Aortic smooth muscle cell (primary cell): ENCODE measurements around a stretch of chr2.

DNA sequence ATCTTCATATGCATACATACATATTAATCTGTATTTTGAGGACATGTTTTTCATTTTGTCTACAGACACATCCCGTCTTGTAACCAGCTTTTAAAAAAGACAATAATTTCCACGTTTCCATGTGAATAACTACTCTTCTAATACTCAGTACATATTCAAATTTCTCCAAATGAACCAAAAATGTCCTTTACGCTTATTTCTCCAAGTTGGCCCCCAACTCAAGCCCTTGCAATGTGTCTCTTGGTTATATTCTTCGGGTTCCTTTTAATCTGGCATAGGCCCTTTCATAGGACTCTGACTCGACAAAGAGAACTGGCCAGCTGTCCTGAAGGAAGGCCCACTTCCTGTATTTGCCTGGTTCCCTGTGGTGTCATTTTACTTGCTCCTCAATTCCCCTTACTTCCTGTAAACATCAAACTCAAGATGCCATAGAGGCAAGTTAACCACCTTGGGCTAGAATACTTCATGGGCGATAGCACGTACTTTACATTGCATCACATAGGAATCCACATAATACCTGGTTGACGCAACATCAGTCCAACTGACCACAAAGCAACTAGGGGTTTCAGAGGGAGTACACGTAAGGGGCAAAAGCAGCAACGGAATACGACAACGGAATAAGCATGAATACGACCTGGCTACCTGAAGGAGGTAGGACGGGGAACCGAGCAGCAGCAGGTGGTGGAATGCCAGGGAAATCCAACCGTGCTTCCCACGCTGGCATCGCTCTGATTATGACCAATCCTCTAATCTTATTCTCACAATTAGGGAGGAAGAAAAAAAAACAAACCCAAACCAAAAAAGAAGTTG lies 938 bp upstream of the GORASP2 start:
- RRBS, result no CpG with 5 or more reads among the region's 18 CpGs

- RRBS, result 1% methylated on average over 14 of the region's 22 CpGs
Measured at GRCh38 chr2:170973272-170973606, 44.2 kb downstream of the GORASP2 start.

- RRBS, result no CpG with 5 or more reads among the region's 10 CpGs
Measured at GRCh38 chr2:171210749-171211387, 50.2 kb upstream of the TLK1 start.

GRCh38 chr2:171315923-171316485 lies 117.8 kb downstream of the METTL8 start:
- RRBS, result no CpG with 5 or more reads among the region's 6 CpGs

DNA sequence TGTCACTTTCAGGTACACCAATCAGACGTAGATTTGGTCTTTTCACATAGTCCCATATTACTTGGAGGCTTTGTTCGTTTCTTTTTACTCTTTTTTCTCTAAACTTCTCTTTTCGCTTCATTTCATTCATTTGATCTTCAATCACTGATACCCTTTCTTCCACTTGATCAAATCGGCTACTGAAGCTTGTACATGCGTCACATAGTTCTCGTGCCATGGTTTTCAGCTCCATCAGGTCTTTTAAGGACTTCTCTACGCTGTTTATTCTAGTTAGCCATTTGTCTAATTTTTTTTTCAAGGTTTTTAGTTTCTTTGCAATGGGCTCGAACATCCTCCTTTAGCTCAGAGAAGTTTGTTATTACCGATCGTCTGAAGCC lies 79.2 kb downstream of the METTL8 start:
- RRBS, result no CpG with 5 or more reads among the region's 10 CpGs

DNA sequence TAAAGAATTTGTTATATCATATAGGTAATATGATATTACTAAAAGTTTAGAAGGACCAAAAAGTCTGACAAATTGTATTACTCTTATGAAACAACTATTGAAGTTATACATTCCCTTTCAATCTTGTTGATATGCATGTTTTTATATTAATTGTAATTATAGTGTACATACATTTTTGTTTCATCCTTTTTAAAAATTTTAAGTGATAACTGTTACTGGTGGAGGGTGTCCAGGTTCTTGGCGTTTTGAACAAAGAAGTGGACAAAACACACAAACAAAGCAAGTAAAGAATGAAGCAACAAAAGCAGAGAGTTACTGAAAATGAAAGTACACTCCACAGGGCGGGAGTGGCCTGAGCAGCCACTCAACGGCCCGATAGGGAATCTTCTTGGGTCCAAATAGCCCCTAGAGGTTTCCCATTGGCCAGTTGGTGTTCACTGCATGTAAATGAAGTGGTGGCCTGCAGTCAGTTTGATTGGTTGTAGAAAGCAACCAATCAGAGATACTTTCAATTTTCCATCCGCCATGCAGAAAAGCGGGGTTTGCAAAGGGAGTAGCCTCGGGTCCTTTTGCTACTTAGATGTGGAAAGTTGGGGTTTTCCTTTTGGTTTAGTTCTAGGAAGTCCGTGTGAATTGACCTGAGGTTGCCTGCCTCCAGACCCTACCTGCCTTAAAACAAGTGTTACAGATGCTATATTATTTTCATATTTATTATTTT lies 31.5 kb downstream of the CYBRD1 start:
- RRBS, result no CpG with 5 or more reads among the region's 8 CpGs

DNA sequence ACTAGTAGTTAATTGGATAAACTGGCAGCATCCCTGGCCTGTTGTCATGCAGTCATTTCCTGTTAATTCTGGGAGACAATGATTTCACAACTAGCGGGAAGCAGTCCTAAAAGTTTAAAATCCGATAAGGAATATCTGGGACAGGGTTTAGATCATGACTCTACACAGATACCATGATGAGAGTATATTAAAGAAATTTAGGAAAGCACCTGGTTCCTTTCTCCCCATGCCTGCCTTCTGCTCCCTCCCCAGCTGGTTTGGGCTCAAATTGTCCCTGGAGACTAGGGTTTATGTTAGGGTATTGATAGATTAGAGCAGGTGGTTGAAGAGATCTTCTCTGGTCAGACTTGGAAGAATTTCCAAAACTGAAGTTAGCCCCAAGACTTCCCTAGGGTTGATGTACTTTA lies 32.9 kb downstream of the CYBRD1 start:
- RRBS, result no CpG with 5 or more reads among the region's 2 CpGs

DNA sequence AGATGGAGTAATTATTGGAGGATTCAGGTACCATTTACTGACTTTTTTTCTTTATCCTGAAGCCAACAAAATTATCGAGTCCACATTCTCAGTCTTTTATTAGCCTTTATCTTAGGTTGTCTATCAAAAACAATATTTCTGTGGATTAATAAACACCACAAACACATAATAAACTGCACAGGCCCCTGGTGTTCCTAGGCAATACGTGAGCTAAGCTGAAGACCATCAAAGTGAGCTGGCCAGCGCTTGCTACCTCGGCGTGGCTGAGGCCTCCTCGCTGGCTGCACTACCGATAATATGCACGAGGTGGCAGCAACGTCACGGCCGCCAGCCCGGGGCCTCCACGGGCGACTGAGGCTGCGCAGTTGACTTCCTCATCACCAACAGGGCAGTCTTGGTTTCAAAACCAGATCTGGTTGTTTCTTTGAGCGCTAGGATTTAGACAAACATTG lies 51.7 kb downstream of the CYBRD1 start:
- RRBS, result no CpG with 5 or more reads among the region's 16 CpGs

DNA sequence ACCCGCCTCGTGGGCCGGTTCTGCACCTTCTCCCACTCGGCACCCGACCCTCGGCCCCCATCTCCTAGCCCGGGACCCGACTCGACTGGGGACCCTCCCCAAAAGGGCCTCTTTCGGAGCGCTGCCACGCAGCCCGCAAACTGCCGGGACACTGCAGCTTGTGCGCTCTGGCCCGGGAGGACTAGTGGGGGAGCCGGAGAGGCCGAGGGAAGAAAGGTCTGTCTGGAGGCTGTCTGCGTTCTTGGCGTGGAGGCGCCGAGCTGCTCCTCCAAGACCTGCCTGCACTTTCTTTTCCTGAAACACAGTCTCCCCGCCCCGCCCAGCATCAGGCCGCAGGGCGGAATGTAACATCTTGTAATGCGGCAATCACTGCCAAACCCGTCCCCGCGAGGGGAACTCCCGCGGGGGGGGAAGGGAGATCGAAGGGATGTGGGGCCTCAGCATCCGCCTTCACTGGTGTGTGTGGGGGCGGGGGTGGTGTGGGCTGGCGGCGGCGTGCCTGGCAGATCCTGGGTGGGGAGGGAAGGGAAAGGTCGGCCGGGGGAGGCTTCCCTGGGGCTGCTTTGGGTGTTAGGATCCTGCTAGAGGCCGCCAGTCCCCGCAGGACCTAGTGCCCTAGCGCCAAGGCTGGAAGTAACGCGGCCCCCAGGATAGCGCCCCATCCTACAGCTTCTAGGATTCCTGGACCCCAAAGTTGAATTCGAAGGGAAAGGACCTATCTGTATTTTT lies 7.3 kb downstream of the DLX2 start:
- RRBS, result 2% methylated on average over 14 of the region's 47 CpGs

DNA sequence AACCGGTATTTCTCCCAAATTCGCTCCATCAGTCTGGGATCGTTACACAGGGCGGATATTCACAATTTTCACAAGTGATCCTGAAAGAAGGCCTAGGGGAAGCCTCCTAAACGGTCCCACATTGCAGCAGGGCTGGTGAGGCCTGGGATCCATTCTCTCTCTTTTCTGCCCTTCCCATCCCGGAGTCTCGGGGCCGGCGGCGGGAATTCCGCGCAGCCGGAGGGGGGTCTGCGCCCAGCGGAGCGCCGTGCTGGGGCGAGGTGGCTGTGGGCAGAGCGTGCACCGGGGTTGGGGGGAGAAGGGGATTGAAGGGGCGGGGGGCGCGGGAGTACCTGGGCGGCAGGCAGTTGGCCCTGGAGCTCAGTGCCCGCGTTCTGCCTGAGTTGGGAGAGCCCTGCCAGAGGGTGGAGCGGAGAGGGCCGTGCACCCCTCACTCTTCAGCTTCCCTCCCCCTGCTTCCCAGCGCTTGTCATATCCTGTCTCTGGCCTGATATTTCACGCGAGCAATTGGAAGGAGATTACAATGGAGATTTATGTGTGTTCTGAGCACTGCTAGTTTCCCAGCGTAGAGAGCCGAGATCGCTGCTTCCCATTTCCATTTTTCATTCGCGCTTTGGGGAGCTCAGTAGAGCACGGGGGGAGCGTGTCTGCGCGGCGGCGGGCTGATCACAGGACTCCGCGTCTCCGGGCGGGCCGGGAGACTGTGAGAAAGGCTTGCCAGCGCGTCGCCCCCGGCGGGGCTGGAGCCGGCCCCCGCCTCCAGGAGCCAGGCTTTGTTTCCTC lies 6.2 kb downstream of the DLX2 start:
- RRBS, result 3% methylated on average over 8 of the region's 54 CpGs

GRCh38 chr2:172335656-172336174 lies 91.7 kb upstream of the ITGA6 start:
- RRBS, result no CpG with 5 or more reads among the region's 4 CpGs

GRCh38 chr2:172374615-172374912 lies 52.8 kb upstream of the ITGA6 start:
- RRBS, result no CpG with 5 or more reads among the region's 2 CpGs

DNA sequence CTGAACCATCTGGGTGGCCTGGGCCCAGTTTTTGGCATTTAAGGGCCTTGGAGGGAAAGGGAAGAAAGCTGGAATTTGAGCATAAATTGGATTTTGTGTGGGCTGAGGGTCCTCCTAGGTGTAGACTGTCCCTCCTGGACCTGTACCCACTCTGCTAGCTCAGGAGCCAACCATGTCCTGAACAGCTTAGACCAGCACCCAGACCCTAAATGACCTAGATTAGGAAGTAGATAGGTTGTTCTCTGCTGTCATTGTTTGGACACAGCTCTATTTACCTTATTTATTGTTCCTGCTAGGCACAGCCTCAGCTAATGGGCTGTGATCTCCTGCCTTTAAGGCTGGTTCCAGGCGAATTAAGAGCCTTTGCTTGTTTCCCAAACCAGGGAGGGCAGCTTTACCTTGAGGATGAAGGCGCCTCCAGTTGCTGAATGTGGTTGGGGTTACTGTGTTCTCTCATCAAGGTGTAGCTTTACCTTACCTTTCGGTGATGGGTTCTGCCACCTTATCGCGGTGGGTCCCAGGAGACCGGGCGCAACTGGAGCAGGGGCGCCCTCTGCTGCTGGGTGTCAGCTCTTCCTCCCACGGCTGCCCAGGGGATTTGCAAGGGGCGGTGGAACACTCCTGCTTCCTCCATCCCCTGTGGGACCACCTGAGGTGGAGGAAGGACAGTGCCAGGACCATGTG lies 34.4 kb downstream of the ITGA6 start:
- RRBS, result no CpG with 5 or more reads among the region's 10 CpGs

GRCh38 chr2:172596480-172597389 lies 40.8 kb downstream of the PDK1 start:
- RRBS, result no CpG with 5 or more reads among the region's 8 CpGs

DNA sequence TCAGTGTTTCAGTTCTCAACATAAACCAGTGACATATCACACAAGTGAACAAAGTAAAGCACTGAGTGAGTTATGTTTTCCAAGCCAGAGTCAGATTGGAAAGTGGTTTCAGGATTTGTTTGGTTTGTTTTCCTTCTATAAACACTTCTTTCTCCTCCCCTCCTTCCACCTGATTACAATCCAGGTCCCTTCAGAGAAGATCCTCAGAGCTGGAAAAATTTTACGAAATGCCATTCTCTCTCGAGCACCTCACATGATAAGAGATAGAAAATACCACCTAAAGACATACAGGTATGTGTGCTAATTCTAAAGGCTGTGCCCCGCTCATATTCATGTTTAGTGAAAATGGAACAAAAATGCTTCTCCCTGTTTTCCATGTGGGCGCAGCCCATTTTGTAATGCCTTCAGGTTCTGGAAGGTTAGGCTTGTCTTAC lies 114.7 kb upstream of the MAP3K20 start:
- RRBS, result no CpG with 5 or more reads among the region's 4 CpGs

- RRBS, result no CpG with 5 or more reads among the region's 1 CpG
Measured at GRCh38 chr2:173000057-173000241, 75.7 kb upstream of the MAP3K20 start.

DNA sequence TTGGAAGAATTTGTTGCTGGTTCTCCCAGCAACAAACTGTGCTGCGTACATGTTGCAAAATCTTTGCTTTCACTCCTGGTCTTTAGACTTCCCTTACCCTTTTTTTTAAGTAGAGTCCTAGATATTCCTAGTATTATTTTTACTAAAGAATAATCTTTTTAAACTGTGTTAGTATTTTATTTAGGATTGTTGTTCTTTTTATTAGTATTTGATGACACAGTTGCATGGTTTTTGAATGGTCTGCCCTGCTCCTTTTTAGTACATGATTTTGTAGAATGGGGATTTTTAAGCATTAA lies 129.9 kb downstream of the MAP3K20 start:
- RRBS, result no CpG with 5 or more reads among the region's 1 CpG

DNA sequence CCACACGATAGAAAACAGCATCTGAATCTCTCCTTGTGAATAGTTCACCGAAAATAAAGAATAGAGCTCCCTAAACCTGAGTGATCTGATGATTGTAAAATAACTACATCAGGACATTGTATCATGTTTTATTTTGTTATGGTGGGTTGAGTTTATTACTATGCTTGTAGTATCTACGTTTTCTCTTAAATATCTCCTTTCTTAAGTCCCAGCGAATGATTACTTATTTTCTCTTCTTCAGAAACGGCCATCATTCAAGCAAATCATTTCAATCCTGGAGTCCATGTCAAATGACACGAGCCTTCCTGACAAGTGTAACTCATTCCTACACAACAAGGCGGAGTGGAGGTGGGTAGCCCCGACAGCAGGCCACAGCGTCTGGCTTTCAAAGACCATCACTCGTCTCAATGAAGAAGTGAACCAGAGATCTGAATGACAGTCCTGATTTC lies 133.9 kb downstream of the MAP3K20 start:
- RRBS, result no CpG with 5 or more reads among the region's 10 CpGs

GRCh38 chr2:173351391-173351670 lies 3.3 kb upstream of the CDCA7 start:
- RRBS, result no CpG with 5 or more reads among the region's 4 CpGs

DNA sequence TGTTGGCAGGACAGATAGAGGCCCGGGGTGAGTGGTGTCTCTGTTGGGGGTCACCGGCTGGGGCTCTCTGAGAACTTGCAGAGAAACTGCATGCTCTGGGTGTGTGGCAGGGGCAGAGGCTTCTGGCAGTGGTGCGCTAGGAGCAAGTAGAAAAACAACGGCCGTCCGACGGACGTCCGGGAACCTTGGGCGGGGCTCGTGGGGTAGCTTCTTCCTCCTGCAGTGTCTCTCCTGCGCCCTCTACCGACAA lies 94.4 kb downstream of the CDCA7 start:
- RRBS, result no CpG with 5 or more reads among the region's 13 CpGs